Colonic mucosa (tissue), 1 donor: ENCODE data around the genes GTF2H2, BDP1 and MAP1B.

GRCh38 chr5:69361860-69362573 is 7.3 kb downstream of the AK6 start:
- PRO-cap = no peak

DNA sequence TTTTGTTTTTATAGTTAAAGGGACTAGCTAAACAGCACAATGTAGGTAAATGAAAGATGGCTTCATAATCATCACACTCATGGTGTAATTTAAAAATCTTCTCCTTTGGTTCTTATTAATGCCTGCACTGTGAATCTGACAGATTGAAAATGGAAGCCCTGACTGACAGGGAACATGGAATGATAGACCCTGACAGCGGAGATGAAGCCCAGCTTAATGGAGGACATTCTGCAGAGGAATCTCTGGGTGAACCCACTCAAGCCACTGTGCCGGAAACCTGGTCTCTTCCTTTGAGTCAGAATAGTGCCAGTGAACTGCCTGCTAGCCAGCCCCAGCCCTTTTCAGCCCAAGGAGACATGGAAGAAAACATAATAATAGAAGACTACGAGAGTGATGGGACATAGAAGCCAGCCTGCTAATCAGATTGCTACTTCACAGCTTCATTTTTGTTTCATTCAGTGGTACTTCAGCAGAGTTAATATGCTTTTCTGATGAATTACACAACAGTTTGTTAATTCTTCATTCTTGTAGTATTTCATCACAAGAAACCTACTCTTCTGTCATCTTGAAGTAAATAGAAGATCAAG is 934 bp upstream of the MARVELD2 start:
- PRO-cap = no peak

DNA sequence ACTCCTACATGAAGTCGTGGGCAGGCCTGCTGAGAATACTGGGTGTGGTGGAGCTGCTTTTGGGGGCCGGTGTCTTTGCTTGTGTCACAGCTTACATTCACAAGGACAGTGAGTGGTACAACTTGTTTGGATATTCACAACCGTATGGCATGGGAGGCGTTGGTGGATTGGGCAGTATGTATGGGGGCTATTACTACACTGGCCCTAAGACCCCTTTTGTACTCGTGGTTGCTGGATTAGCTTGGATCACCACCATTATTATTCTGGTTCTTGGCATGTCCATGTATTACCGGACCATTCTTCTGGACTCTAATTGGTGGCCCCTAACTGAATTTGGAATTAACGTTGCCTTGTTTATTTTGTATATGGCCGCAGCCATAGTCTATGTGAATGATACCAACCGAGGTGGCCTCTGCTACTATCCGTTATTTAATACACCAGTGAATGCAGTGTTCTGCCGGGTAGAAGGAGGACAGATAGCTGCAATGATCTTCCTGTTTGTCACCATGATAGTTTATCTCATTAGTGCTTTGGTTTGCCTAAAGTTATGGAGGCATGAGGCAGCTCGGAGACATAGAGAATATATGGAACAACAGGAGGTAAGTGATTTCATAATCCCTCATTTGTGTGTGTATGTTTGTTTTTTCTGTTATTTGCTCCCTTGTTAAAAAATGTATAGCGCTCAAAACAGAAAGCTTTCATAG is 5.2 kb downstream of the MARVELD2 start:
- PRO-cap = no peak

GRCh38 chr5:69560946-69561338 is 951 bp downstream of the GTF2H2C start:
- PRO-cap = no peak

DNA sequence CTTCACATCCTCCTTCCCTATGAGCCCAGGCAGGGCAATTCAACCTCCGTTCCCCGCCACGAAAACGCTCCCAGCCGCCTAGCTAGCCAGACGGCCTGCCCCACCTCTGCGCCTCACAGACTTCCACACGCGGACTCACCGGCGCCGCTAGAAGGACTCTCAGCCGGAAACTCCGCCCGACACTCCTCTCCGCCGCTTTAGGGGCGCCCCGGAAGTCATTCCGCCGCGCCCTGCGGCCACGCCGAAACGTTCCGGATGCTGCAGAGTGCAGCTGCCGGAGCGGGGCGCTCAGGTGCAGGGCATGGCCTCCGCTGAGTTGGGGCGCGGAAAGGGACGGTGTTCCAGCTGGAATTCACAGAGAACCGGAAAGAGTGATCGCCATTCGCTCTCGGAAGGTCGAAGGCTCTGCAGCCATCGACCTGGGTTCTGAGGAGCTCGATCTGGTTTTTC is at the start of gene GTF2H2:
TSS of gene GTF2H2 (minus strand) at position 161 of the 450 bp plus-strand sequence.
- PRO-cap = no peak

- PRO-cap = unidirectional peak, plus-strand start at chr5:71455668; bidirectional peak, plus-strand start at chr5:71455923, minus-strand start at chr5:71455879
These were observed at the start of gene BDP1 for GRCh38 chr5:71455318-71456463. Gene BDP1, plus strand, starts transcription at chr5:71455651.

- PRO-cap = no peak
These were observed 25.0 kb upstream of the CARTPT start for GRCh38 chr5:71694079-71694560.

DNA sequence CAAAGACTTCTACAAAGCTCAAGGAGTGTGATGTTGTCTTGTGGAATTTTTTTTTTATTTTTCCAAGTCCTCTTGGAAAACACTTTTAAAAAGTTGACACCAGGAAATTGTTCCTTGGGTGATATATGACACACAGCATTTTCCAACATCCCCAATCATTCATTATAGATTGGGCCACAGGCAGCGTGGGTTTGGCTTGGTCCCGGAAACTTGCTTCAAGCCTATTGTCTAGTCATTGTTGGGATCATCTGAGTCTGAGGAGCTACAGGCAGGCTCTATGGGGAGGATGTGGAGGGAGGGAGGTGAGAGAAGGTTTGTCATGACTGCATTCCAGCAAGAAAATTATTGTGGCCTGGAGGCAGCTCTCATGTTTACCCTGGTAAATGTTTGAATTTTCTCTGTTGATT is 30.5 kb downstream of the CARTPT start:
- PRO-cap = no peak

DNA sequence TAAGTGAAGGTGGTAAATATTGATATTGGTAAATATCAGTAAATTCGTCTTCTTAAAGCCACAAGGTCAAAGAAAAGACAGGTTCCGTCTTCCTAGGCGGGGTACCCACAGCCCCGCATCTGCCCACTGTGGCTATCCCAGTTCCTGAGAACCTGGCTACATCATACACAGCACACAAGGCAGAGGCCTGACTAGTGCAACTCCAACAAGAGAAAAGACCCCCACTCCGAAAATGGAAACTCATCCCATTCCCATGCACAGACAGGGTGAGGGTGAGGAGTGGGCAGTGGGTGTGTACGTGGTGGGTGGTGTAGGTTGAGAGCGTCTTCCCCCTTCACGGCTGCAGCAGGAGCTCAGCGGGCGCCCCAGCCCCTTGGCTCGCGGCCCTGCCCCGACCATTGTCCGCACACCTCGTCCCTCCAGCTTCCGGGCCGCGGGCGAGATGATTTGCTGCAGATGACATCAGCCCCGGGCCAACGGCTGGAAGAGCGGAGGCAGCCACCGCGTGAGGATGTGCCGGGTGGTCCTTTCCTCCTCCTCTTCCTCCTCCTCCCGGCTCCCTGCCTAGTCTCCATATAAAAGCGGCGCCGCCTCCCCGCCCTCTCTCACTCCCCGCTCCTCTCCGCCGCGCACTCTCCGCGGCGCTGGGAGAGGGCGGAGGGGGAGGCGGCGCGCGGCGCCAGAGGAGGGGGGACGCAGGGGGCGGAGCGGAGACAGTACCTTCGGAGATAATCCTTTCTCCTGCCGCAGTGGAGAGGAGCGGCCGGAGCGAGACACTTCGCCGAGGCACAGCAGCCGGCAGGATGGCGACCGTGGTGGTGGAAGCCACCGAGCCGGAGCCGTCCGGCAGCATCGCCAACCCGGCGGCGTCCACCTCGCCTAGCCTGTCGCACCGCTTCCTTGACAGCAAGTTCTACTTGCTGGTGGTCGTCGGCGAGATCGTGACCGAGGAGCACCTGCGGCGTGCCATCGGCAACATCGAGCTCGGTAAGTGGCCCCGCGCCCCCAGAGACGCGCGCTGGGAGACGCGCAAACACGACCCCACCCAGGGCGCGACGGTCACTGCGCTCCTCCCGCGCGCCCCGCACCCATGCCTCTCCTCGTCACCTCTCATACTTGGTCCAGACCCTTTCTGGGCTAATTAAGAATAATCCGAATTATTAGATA is at the start of gene MAP1B:
TSS of gene MAP1B (plus strand) at position 747 of the 1,167 bp plus-strand sequence.
- PRO-cap = unidirectional peak, plus-strand start at position 471 of the sequence; bidirectional peak, plus-strand start at position 752 of the sequence, minus-strand start at position 635 of the sequence

GRCh38 chr5:72193409-72194697 is 86.6 kb downstream of the MAP1B start:
- PRO-cap = no peak

GRCh38 chr5:72246784-72247274 is 73.2 kb downstream of the MRPS27 start:
- PRO-cap = no peak

GRCh38 chr5:72508804-72509177 is 1.6 kb upstream of the ZNF366 start:
- PRO-cap = no peak

DNA sequence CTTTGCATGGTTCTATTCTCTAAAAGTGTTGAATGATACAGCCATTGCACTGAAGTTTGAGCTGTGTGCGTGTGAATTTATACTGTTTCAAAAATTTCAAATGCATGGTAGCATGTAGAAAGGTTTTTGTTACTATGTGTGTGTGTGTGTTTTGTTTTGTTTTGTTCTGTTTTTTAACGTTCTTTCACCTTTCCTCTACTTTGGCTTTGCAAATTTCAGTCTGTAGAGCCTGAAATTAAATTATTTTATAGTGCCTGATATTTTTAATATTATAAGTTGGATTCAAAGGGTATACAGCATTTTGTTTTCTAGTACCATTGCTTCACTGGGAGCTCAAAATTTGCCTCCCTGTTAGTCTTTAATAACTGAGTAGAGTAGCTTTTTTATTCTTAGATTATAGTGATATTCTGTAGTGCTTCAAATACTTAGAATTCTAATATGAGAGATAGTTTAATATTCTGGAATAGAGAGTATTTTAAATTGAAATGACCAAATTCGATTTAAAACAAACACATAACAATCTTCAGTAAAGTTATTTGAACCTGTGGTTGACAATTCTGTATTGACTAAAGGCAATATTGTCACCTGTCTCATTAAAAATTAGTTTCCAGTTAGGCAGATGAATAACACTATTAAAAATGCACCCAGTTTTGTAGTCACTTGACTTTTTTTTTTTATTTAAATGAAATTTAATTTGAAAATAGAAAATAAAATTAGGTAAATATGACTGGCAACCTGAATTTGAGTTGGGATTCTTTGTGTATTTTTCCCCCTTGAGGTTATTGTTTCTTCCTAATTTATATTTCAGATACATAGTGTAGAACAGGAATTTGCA is 45.0 kb upstream of the FCHO2 start:
- PRO-cap = no peak

DNA sequence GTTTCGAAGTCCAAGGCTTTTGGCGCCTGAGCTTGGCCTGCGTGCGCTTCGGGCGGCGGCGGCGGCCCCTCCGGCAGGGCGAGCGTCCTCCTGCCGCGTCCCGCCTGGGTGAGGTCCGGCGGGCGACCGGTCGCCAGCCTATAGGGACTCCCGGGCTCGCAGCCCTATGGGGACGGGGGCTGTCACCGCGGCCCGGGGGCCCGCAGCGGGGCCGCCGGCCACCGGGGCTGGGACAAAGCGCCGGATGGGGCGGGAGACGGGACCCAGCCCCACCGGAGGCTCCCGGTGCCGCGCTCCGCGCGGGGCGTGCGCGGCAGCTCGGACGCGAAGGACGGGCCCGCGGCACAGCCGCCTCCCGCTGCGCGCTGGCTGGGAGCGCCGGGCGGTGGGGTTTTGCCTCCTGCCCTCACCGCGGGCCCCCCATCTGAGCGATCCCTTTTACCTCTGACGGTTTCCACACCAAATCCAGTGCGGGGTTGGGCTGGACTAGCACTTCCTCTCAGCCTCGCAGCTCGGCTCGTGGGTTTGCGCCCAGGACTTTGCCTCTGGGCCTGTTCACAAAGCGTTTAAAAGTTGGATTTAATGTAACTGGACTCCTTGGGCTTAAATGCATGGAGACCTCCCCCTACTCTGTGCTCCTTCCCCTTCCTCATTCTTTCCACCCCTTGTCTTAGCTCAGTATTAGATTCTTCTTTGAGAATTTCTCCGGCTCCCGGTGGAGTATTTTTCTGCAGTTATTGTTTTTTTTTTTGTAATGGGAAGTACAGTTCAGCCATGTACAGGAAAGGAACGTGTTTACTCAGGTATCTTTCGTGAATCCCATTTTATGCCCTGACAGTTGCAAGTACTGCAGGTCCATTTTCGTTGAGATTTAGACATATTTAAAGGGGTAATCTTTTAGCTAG is 568 bp downstream of the FCHO2 start:
- PRO-cap = bidirectional peak, plus-strand start at position 321 of the sequence, minus-strand start at position 103 of the sequence; unidirectional peak, minus-strand start at position 467 of the sequence; unidirectional peak, minus-strand start at position 541 of the sequence

DNA sequence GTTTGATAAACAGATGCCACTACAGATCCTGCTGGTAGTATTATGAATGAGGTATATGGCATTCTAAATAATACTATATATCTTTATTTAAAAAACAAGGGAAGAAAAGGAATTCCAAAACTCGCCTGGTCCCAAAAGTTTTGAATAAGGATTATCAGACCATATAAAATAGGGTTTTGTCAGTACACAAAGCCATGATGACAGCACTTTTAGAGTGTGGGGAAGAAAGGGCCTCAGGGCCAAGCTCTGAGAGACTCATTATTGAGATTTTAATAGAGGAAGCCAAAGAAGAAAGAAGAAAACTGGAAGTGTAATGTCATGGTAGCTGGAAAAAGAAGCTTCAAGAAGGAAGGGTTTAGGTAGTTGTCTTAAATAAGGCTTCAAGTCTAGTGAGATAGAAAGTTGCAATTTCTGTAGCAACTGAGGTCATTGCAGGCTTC is 53.0 kb downstream of the FCHO2 start:
- PRO-cap = no peak

- PRO-cap = no peak
These were observed 32.8 kb upstream of the TMEM171 start for GRCh38 chr5:73087311-73088170.

DNA sequence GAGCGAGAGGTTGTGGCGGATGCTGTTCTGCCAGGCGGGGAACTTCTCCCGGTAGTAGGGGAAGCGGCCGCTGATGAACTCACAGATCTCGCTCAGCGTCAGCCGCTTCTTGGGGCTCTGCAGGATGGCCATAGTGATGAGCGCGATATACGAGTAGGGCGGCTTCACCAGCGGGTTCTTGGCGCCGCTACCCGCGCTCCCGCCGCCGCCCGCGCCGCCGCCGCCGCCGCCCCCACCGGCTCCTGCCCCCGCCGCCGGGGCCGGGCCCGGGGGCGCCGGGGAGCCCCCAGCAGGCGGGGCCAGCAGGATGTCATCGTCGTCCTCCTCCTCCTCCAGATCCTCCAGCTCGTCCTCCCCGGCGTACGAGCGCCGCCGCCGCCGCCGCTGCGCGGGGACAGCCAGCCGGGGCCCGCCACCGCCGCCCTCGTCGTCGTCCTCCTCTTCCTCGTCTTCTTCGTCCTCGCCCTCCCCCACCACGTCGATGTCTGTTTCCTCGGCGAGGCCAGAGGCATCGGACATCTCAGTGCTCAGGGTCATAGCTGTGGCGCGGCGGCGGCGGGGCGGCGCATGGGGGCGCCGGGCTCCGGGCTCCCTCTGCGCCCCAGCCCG is 647 bp downstream of the FOXD1 start:
- PRO-cap = no peak

GRCh38 chr5:73505209-73505570 is 6.9 kb downstream of the BTF3 start:
- PRO-cap = no peak

DNA sequence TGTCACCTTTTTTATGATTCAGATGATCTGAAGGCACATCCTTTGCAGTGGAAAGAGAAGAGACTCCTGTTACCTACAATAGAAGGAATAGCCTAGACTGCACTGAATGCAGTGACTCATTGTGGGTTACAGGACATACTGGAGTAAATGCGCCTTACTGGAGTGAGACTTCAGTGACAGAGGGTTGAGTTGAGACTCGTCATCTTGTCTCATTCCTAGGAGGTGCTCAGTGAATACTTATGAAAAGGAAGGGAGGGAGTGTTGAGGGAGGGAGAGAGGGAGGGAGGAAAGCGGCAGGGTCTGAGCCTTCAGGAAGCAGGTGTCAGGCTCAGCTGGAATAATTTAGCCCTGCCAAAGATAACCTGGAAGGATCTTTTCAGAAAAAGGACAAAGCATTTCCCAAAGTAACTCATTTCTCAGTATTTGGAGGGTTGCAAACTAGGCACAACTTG is 25.2 kb downstream of the ANKRA2 start:
- PRO-cap = no peak

GRCh38 chr5:73663919-73664249 is 37.9 kb downstream of the ARHGEF28 start:
- PRO-cap = no peak